Colon Carcinoma Metastatic in the Lung (tissue), 2 donors: ENCODE measurements around a stretch of chr2.

- PRO-cap, 2 experiments: no peak in any of the 2 experiments
Observed at GRCh38 chr2:67526271-67526731, 129.2 kb downstream of the ETAA1 start.

DNA sequence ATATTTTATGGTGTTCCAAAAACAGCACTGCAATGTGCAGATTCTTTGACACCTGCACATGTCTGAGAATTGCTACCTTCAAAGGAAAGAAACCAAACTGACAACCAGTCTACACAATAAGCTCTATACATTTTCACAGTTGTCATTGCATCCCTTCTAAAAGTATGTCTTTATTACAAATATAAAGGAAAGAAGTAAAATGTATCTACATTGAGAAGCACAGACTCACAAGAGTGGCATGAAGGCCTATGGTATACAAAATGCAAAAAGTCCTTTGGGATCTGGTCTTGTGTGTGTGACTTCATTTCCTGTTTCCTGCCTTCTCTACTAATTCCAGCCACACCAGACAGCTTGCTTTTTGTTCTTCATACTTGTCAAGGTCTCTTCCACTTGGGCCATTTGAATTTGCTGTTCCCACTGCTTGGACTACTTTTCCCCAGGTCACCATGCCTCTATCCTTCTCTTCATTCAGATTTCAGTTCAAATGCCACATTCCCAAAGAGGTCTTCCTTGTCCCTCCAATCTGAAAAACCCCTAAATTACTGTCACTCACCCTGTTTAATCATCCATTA is 6.3 kb downstream of the DNAAF10 start:
- PRO-cap, 2 experiments: no peak in any of the 2 experiments

- PRO-cap, 2 experiments: no peak in any of the 2 experiments
Observed at GRCh38 chr2:68178652-68179031, 21.0 kb downstream of the PNO1 start.

DNA sequence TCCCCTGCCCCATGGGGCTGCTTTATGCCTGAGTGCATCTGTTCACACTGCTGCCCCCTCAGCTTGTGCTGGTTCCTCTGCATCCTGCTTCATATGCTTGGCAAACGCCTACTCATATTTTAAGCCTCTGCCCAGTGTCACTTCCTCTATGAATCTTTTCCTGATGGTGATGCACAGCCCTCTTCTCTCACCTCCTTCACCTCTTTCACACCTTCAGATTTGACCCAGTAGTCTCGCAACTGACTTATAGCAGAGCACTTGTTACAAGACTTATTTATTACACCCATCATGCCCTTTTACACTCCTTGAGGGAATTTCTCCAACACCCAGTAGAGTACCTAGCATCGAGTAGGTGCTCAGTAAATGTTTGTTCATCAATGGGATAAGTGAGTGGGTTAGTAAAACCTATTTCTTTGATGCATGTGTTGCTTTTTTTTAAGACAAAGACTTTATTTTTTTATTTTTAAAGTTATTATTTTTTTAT is 20.6 kb downstream of the PLEK start:
- PRO-cap, 2 experiments: no peak in any of the 2 experiments

DNA sequence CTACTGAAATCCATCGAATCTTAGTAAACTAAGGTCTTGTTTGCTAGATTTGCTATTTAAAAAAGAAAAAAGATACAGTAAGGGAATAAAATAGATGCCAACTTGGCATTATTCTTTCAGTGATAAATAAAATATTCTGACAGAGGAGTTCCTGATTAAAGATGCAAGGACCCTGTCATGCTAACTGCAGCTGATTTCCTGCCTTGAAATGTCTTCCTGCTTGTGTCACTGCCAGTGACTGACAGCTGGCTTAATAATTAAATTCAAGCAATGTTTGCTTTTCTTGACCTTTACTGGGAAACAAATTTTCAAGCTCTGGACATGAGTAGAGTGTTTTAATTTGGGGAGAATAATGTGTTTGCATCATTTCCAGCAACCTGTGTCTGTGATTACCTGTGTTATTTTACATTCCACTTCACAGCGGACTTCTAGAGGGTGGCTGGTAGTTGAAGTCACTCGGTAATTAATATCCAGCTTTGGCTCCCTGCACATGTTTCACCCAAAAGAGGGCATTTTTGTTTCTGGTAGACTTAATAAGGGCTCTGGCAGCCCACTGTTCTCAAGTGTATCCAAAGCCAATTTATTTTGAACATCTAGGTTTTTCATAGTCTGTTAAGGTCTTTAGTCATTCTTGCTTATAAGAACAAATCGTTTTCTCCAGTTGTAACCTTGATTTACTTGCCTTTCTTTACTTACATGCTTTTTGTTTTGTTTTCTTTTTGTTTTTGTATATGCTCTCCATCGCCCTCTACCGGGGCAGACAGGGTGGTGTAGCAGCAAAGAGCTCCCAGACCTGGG is 48.6 kb upstream of the PROKR1 start:
- PRO-cap, 2 experiments: no peak in any of the 2 experiments

DNA sequence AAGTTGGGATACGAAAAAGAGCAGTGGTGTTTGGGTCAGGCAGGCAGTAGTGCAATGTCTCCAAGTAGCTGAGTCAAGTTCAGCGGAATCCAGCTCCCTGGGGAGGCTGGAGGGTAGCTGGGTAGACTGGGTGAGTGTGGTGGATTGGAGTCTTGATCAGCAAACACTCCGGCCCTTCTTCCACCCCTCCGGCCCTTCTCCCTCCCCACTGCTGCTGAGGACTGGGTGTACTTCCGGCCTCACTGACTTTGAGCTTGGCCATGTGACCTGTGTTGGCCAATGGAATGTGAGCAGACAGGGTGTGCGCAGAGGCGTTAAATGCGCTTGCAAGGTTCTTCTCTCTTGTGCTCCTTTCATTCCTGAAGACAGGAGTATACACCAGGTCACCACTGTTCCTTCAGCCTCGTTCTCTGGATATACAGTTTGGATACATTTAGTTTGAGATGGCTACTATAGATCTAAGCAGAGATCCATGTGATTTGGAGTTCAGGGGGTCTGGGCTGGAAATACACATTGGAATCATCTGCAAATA is 2.1 kb upstream of the ARHGAP25 start:
- PRO-cap, 2 experiments: no peak in any of the 2 experiments

- PRO-cap, 2 experiments: peak in 1 of 2 experiments; most common minus-strand start chr2:68767830 (in 1)
Observed at GRCh38 chr2:68767081-68768045, 32.8 kb downstream of the ARHGAP25 start.

DNA sequence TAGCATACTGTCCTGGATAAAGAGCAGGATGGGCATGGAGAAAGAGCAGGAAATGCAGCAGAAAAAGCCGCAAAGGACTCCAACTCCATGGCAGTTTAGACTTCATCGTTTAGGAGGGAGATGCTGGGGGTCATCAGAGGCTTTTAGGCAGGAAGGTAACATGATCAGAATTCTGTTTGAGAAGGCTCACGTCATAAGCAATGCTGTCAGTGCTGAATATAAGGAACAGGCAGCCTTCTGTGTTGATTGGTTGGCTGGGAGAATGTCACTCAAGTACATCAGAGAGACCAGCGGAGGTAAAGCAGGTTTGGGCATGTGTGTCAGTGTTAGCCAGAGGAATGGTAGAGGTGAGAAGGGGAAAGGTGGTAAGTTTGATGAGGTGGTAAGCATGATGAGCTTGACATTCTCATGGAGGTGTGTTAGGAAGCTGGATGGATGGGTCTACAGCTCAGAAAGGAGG is 35.3 kb downstream of the ARHGAP25 start:
- PRO-cap, 2 experiments: no peak in any of the 2 experiments

- PRO-cap, 2 experiments: peak in 2 of 2 experiments; most common plus-strand start chr2:68774937 (in 2); most common minus-strand start chr2:68774745 (in 1)
Observed at GRCh38 chr2:68774413-68775406, 40.1 kb downstream of the ARHGAP25 start.

DNA sequence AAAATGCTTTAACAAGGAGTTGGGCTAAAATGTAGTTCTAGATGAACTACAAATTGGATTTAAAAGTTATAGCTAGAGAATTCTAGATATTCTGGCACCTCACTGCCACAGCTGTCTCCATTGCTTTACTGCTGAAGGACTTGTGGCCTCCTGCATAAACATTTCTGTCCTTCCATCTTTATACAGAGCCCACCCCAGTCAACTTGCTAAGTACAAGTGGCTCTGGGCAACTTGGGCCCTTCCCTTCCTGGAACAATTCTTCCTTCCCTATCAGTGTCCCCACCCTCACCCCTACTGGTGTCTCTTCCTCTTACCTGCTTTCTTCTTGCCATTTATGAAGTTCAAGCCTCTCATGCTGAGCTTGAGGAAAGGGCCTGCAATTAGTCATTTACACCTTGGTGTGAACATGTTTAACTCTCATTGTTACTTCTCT is 44.9 kb downstream of the ARHGAP25 start:
- PRO-cap, 2 experiments: no peak in any of the 2 experiments

DNA sequence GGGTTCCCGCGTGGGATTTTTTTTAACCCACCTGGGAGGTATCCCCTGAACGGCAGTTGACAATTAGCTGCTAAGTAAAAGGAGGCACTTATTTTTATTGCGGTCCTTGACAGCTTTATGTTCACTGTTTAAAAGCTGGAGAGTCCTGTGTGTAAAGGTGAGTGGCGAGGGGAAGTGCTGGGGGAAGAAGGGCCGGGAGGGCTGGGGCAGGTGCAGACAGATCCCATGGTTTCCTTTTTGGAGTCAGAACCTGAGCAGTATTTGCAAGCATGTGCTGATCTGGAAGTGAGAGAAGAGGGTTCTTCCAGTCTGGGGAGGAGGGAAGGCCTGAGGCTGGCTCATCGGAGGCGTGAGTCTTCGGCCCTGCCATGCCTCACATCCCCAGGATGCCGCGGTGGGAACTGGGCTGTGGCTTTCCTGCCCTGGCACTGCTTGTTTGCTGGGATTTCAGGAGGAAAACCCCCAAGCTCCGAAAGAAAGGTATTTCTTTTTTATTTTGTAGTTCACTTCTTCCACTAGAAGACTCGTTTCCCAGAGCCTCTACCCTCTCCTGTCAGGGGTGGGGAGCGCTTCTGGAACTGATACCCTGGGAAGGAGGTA is 65.1 kb downstream of the ARHGAP25 start:
- PRO-cap, 2 experiments: no peak in any of the 2 experiments

DNA sequence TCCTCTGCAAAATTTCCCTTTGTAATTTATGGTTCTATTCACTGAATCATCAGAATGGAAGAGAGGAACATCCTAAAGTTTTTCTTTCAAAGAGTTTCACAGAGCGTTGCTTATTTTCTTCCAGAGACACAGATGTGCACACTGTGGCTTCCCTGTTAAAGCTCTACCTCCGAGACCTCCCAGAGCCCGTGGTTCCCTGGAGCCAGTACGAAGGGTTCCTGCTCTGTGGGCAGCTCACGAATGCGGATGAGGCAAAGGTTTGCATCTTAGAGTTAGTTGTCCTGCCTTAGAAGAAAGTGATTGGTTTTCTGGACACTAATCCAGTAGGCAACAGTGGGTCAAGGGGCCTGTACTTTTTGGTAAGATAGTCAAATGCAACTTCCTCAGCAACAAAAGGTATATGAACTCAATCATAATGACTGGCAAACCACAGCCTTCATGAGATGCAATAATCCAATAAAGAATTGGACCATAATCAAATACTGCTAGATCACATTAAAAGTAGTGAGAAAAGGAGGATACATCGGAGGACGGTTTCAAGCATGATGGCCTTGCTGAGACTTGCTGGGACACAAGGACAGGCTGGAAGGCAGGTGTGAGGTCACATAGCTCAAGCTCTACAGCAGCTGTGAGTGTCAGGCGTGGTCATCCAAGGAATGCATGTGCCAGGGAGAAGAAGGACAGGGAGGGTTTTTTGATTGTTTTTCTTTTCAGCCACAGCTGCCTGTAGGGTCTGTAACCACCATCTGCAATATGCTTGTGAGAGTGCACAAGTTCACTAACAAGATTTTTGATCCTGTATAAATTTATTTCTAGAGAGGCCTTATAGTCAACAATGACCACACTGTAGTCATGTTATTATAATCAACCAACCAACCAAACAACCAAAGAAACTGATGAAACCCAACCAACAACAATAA is 57.8 kb downstream of the BMP10 start:
- PRO-cap, 2 experiments: no peak in any of the 2 experiments

- PRO-cap, 2 experiments: no peak in any of the 2 experiments
Observed at GRCh38 chr2:69149445-69150254, 136.7 kb downstream of the ANTXR1 start.

GRCh38 chr2:69196927-69197383 is 184.0 kb downstream of the ANTXR1 start:
- PRO-cap, 2 experiments: no peak in any of the 2 experiments

- PRO-cap, 2 experiments: no peak in any of the 2 experiments
Observed at GRCh38 chr2:69348463-69349164, 38.4 kb downstream of the GFPT1 start.

- PRO-cap, 2 experiments: no peak in any of the 2 experiments
Observed at GRCh38 chr2:69582669-69583387, 60.7 kb downstream of the AAK1 start.

- PRO-cap, 2 experiments: no peak in any of the 2 experiments
Observed at GRCh38 chr2:69926883-69927473, 12.1 kb downstream of the MXD1 start.

GRCh38 chr2:69964231-69965029 is 3.0 kb upstream of the ASPRV1 start:
- PRO-cap, 2 experiments: peak in 1 of 2 experiments; most common plus-strand start chr2:69964666 (in 1); most common minus-strand start chr2:69964529 (in 1)

DNA sequence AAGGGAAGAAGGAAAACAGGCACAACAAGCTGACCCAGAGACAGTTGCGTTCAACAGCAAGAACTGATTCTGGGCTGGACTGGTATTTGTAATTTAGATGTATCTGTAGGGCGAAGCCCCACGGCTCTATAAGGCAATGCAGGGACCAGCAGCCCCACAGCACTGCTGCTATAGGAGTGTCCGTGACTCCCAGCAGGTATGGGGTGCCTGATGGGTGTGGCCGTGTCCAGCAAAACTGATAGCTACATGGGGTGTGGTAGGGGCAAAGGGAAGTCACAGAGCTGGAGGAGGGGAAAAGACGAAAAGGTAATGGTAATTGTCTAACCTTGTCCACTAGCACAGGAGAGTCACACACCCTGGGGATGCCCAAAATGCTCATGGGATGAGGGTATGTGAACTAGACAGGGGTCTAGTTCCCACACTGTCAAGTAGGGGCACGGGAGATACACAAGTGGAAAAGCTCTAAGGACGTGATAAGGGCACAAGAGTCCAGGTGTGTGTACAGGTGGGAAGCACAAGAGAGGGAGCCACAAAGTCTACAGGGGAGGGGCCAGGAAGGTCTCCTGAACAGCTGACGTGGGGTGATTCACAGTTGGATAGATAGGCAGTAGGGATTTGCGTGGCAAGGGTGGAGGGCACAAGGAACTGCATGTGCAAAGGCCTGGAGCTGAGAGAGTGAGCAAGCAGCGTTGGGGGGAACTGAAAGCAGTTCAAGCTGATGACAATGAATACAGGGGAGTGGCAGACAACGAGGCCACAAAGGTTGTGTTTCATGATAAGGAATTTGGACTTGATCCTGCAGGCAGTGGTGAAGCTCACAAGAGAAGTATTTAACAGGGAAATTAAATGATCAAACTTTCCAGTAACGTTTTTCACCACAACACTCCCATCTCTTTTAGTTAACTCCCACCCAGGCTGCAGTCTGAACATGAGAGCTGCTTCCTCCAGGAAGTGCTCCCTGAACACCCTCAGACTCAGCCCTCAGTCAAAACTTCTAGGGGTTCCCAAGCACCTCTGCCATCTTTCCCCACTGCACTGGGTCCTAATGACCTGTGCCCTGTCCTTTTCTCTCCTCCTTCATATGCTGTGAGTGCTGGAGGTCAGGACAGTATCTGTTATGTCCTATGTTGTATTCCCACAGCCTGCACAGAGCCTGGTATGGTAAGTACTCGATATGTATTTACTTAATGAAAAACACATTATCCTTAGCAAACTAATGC is 48.8 kb upstream of the ASPRV1 start:
- PRO-cap, 2 experiments: peak in 2 of 2 experiments; most common plus-strand start position 610 of the sequence (in 1); most common minus-strand start position 677 of the sequence (in 2)

GRCh38 chr2:70043378-70044023 is 43.8 kb upstream of the PCBP1 start:
- PRO-cap, 2 experiments: no peak in any of the 2 experiments